Karpas-422 (cell line): ENCODE measurements around a stretch of chr11.

GRCh38 chr11:126265037-126266476 is 3.1 kb downstream of the SRPRA start:
- PRO-cap = no peak
- RAMPAGE, long total RNA = no peak

- PRO-cap = no peak
- RAMPAGE, long total RNA = no peak
Observed at GRCh38 chr11:126282698-126282968, 260 bp upstream of the TIRAP start.

DNA sequence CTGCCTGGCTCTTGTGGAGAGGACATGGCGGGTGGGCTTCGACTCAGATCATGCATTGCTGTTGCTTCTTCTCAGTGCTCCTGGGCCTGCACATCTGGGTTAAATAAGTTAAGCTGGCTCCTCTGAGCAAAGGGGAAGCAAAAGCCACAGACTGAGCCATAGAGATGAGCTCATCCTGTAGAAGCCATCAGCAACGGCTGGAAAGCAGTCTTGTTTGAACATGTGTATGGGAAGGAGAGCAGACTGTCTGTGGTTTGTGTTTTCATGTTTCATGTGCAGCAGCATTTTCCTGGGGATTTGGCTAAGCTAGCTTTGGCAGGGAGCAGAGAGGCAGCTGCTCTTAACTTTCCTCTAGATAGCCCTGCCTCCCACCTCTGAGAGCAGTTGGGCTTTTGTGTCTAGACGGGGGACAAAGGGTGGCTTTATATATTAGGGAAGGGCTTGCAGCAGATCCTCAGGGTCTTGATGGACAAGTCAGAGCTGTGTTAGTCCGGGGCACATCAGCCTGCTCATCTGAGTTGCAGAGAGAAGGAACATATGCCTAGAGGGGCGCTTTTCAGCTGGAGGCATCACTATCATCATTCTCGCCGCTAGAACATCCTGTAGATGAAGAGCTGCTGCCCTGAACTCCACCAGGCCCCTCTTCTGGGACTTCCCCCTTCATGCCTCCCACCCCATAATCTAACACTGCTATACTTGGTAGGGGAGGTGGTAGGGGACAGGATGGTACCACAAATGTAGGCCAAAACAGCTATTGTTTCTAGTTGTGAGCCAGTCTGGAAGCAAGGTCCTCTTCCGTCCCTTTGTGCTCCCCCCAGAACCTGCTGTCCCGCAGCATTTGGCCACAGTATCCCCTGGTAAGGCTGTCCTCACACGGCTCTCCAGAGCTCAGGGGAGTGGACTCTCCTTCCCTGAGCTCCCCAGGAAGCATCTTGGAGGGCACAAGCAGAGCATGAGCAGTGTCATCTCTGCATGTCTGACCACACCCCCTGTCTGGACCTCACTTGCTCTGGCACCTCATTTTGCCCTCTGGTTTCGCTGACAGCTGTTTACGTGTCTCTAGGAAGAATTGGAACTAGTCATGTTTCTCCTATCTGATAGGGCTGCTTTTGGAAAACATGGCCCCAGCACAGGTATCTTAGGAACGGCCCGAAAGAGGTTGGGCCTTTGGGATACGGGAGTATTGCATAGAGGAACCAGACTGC is 15.2 kb downstream of the DCPS start:
- PRO-cap = no peak
- RAMPAGE, long total RNA = no peak

DNA sequence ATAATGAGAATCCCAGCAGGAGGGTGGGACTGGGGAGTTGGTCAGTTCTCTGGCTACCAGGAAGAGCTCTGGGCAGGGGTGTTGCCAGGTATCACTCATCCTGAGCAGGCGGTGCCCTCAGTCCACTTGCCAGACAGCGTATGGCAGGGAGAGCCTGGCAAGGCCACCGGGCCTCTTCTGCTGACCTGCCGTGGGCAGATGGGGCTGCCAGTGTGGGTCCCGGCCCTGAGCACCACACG is 22.2 kb downstream of the DCPS start:
- PRO-cap = no peak
- RAMPAGE, long total RNA = no peak

DNA sequence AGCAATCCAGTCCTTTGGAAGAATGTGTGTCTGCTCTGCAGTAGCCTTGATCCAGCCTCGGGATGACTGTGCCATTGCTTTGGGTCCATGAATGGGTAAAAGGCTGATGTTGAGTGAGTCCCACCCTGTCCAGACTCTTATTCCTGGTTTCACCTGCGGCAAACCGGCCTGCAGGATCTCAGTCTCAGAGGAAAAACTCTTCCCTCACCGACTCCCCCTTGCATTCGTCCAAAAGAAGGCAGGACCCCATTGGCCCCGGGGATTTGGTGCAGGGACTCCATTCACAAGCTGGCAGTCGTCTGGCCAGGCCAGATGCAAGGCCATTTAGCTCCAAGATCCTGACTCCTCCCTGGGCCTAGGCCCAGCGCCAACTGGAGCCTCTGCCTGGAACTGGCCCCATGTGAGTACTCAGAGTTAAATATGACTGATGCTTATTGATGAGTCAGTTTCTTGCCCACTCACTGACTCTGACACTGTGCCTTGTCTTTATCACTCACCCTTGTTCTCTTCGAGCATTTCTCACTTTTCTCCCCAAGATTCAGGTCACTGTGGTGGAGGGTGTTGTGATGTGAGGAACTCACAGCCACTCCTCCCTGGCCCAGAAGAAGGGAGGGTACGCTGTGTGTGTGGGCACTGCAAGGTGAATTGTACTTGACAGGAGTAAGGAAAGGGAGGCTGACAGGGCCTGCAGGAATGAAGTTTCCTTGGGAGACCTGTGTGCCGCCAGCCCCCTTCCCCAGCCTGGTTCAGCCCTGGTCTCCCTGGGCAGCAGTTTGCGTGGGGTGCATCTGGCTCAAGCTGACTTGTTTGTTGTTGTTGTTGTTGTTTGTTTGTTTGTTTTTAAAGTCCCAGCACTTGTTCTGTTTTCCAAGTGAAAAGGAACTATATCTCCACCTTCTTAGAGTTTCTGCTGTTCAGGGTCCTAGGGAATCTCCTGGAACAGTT is 23.3 kb upstream of the ST3GAL4 start:
- PRO-cap = no peak
- RAMPAGE, long total RNA = no peak

DNA sequence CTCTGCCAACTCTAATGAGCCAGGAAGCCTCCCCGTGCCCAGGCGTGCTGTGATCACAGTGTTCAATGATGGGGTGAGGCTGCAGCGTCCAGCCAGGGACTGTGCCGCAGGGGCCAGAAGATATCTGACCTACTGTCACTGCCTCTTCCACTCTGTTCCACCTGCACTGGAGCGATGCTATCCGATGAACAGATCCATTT is 18.2 kb downstream of the ST3GAL4 start:
- PRO-cap = no peak
- RAMPAGE, long total RNA = no peak

GRCh38 chr11:126382625-126383141 is 27.2 kb downstream of the ST3GAL4 start:
- PRO-cap = no peak
- RAMPAGE, long total RNA = no peak

DNA sequence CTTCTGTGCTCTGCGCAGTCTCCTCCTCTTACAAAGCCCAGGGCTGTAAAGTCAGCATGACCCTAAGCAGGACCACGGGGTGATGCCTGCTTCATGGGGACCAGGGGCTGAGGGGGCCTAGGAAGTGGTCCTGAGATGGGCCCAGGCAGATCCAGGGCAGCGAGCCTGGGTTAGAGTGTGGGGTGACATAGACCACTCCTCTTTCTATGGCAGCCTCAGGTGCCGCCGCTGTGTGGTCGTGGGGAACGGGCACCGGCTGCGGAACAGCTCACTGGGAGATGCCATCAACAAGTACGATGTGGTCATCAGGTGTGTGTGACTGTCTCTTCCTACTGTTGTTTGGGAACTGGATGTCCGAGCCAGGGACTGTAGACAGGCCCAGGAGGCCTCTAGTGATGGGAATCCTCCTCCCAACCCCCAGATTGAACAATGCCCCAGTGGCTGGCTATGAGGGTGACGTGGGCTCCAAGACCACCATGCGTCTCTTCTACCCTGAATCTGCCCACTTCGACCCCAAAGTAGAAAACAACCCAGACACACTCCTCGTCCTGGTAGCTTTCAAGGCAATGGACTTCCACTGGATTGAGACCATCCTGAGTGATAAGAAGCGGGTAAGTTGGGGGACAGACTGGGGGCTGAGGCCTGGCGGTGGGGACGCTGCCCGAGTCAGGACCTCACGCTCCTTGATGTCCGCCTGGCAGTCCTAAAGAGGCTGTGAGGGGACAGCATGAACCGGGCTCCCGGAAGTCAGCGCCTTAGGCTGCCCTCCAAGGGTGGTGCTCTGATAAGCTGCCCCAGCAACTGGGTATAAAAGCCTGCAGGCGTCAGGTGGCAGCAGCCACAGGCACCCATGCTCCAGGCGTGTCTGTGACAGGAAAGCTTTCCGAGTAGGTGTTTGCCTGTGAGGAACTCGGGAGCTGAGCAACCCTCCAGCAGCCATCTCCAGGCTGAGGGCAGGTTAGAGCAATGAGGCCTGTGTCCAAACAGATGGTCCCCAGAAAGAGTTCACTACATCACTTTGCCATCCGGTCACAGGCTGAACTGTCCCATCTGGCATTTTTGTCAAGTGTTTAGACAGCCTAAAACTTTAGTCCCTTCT is 52.7 kb downstream of the ST3GAL4 start:
- PRO-cap = no peak
- RAMPAGE, long total RNA = no peak

GRCh38 chr11:126410525-126411239 is 55.2 kb downstream of the ST3GAL4 start:
- PRO-cap = no peak
- RAMPAGE, long total RNA = no peak

DNA sequence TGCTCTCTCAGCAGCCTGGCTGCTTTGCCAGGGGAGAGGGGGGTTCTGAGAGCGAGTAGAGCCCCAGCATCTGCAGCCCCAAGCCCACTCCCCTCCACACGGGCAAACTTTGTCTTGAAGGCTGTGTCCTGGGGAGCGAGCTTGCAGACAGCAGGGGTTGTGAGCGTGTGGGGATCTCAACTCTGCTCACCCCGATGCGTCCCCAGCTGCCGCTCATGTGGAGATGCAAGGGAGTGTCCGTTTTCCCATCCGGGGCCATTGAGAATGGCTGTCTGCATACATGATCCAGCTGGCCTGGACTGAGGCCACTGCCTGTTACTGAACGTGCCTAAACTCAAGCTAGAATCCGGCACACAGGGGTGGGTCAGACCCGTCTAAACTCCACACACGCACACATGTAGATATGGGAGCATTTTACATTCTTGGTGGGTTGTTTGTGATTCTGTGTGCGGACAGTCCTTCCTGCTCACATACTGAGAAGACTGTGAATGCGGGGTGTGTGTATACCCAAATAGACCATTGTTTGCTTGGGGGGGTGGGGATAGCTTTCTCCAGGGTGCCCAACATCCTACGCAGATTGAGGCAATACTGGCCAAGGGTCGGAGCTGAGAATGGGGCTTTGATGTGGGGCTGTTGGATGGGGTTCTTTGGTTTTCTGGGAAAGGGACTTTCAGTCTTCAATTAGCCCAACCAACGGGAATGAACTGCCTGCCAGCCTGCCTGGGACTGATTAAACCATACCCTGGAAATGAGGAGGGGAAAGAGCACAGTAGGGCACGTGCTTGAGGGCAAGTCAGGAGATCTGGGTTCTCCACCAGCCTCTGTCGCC is 60.3 kb downstream of the ST3GAL4 start:
- PRO-cap = no peak
- RAMPAGE, long total RNA = no peak

DNA sequence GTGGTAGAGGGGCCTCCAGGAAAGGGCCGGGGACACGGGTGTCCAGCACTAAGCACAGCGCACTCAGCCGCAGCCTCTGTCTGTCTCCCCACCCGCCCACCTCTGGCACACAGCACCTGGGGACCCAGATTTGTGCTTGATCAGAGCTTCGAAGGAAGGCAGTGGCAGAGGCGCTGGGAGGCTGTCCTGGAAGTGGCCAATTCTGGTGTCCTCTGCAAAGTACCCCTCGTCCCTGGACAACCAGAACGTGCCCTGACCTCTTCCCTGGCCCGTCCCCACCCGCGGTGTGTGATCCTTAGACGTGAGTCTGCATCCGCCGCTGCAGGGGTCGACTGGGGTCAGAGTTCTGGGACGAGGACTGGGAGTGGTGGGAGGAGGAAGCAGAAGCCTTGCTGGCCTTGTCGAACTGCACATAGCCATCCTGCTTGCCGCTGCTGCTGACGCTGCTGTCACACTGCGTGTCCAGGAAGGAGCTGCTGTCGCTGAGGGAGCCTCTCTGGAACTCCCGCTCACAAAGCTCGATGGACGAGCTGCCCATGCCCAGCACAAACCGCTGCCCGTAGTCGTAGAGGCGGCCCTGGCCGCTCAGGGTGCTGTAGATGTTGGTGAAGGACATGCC is 68.9 kb downstream of the ST3GAL4 start:
- PRO-cap = no peak
- RAMPAGE, long total RNA = no peak

GRCh38 chr11:126631230-126631566 is 275.7 kb downstream of the ST3GAL4 start:
- PRO-cap = no peak
- RAMPAGE, long total RNA = no peak

GRCh38 chr11:126922009-126922445 is 78.5 kb downstream of the KIRREL3 start:
- PRO-cap = no peak
- RAMPAGE, long total RNA = no peak

- PRO-cap = no peak
- RAMPAGE, long total RNA = no peak
Observed at GRCh38 chr11:127107037-127107337, 106.4 kb upstream of the KIRREL3 start.

DNA sequence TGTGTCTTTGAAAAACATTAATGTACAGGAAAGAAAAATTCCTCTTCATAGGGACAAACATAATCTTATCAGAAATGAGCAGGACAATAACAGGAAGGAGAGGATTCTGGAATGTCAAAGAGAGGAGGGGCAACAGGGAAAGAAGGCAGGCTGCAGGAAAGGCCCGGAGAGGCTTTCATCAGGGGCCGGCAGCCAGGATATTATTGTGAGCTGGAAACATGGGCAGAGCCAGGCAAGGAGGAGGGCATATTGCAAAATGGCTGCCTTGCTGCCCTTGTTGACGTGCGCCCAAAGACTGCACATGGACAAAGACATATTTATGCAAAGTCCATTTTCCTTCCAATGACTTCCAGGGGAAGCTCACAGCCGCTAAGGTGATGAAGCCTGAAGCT is 433.7 kb downstream of the ETS1 start:
- PRO-cap = no peak
- RAMPAGE, long total RNA = no peak

GRCh38 chr11:128260969-128261272 is 326.4 kb downstream of the ETS1 start:
- PRO-cap = no peak
- RAMPAGE, long total RNA = no peak

- PRO-cap = no peak
- RAMPAGE, long total RNA = no peak
Observed at GRCh38 chr11:128290887-128291254, 296.5 kb downstream of the ETS1 start.

DNA sequence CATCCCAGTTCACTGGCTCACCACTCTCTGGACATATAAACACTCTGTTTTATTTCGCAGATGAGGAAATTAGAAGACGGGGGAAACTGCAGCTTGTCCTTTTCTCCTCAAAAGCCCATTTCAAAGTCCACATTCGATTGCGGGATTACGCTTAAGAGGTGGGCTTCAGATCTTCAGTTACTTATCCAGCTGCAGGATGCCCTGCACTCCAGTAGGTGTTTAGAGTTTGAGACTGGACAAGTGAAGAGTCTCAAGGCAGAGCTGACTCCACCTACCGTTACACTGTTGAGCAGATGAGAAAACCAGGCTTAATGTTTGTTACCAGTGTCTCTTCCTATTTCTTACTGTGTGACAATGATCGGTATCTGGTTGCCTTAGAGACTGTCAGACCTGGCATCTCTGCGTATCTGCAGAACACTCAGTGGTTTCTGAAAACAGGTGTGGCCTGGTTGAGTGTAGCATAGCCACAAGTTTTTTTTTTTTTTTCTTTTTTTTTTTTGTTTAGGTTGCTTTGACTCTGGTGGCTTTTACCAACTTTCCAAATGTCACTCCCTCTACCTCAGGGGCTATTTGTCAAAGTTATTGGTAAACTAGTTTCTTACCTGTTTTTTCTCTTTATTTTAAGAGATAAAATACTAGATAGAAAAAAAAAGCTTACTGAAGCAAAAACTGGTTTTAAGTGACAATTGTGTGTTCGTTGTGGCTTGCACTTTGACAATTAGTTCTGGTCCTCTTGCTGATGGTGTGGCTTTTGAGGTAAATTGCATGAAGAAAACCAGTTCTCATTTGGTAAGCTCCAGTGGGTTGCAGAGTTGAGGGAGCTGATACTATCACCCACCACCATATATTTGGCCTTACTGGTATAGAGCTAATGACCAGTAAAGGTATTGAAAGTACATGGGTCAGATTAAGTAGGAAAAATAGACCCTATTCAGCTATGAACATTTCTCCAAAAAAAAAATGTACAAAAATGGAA is 284.8 kb downstream of the ETS1 start:
- PRO-cap = no peak
- RAMPAGE, long total RNA = no peak

- PRO-cap = no peak
- RAMPAGE, long total RNA = no peak
Observed at GRCh38 chr11:128323375-128323837, 264.0 kb downstream of the ETS1 start.

- PRO-cap = no peak
- RAMPAGE, long total RNA = no peak
Observed at GRCh38 chr11:128342413-128343540, 244.6 kb downstream of the ETS1 start.